LHCN-M2 (cell line): Measurements from ENCODE around the genes ODF3L1 and PSTPIP1.

GRCh38 chr15:75359554-75360398 lies 8.6 kb downstream of the MAN2C1 start:
- RAMPAGE, long total RNA, result no peak

- RAMPAGE, long total RNA, result no peak
These were observed 3.8 kb upstream of the SIN3A start for GRCh38 chr15:75455226-75455693.

GRCh38 chr15:75661524-75661876 lies 13.8 kb downstream of the SNX33 start:
- RAMPAGE, long total RNA, result no peak

DNA sequence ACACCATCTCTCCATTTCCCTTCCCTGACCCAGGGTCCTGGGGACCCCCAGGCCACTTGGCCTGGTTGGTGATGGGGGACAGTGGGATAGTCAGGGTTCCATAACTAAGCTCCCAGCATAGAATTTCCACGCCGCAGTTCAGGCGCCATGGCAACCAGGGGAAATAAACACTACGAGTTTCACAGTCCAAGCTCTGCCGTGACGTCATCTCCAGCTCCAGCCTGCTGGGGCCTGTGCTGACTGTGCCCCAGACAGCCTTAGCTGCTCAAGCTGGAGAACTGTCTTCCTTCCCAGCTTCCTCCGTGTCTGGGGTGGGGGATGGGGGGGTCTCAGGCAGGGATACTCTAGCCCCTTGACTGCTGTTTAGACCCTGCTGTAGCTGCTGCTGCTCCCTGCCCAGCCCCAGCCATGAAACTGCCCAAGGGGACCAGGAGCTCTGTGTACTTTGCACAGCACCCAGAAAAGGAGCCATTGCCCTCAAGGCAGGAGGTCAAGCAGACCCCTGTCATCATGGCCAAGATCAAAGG lies at the start of gene ODF3L1:
Gene ODF3L1 (plus strand): TSS at position 250 of the 527 bp plus-strand sequence.
- RAMPAGE, long total RNA, result no peak

DNA sequence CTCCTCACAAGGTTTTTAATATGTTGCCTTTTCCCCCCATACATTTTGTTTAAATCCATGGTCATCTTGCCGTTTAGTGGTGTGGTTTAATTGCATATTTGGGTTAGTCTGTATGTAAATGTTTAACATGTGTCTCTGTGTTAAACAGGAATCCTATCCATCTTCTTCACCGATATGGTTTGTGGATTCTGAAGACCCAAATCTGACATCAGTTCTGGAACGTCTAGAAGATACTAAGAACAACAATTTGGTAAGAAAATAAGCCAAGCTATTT lies 10.9 kb downstream of the UBE2Q2 start:
- RAMPAGE, long total RNA, result no peak

GRCh38 chr15:76300270-76301025 lies 10.8 kb downstream of the ETFA start:
- RAMPAGE, long total RNA, result no peak

GRCh38 chr15:76345744-76346973 lies 9.6 kb downstream of the ISL2 start:
- RAMPAGE, long total RNA, result no peak

- RAMPAGE, long total RNA, result no peak
These were observed 17.7 kb downstream of the RCN2 start for GRCh38 chr15:76949048-76949783.

GRCh38 chr15:76994552-76995814 lies at the start of gene PSTPIP1:
Gene PSTPIP1 (plus strand): TSS chr15:76995126.
- RAMPAGE, long total RNA, result no peak

- RAMPAGE, long total RNA, result no peak
These were observed 28.4 kb downstream of the PSTPIP1 start for GRCh38 chr15:77023290-77023799.

DNA sequence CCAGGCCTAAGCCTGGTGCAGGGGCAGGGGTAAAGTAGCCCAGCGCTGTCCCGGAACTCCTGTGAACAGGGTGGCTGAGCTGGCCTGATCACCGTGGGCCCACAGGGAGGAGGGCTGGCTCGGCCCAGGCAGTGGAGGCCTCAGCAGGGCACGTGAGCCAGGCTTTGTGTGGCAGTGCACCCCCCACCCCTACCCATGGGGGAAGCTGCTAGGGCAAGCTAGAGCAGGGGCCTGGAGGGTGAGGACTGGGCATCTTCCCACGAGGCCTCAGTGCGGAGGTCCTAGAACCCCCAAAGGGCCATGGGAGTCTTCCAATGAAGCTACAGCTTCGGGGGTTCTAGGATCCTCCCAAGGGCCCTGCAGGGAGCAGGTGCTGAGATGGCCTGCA lies 36.0 kb downstream of the TSPAN3 start:
- RAMPAGE, long total RNA, result no peak

GRCh38 chr15:77036720-77037359 lies 34.1 kb downstream of the TSPAN3 start:
- RAMPAGE, long total RNA, result no peak

GRCh38 chr15:77120351-77121035 lies 49.6 kb upstream of the TSPAN3 start:
- RAMPAGE, long total RNA, result no peak

DNA sequence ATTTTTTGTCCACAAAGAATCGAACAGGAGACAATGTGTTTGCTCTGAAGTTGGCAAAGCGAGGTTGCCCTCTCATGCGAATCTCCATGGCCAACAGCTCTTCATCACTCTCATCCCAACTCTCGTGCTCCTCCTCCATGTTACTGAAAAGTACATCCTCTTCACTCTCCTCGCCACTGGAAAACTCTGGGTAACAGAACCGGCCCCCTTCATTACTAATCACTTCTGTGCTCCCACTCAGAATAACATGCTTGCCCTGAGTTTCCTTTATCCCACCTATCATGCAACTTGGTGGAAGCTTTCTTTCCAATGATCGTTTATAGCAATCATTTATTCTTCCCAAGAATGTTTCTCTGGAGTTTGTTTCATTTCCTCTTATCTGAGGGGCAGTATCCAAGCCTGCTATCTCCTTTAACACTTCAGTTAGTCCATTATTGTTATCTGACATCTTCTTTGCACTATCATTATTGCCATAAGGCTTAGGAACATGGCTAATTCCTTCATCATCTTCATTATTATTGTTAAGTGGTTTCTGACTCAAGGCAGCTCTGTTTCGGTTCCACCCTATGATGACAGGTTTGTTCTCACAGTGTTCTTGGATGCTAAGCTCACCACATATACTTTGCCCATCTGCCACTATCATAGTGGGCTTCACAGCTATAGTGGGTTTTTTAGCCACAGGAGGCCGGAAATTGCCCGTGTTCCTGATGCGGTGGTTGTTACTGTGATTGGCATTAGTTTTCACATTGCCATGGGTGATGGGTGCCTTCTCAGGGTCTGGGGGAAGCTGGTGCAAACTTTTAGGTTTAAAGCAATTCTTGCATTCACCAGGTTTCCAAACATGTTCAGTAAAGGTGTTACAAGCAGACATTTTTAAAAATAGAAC lies 110.4 kb upstream of the TSPAN3 start:
- RAMPAGE, long total RNA, result no peak

DNA sequence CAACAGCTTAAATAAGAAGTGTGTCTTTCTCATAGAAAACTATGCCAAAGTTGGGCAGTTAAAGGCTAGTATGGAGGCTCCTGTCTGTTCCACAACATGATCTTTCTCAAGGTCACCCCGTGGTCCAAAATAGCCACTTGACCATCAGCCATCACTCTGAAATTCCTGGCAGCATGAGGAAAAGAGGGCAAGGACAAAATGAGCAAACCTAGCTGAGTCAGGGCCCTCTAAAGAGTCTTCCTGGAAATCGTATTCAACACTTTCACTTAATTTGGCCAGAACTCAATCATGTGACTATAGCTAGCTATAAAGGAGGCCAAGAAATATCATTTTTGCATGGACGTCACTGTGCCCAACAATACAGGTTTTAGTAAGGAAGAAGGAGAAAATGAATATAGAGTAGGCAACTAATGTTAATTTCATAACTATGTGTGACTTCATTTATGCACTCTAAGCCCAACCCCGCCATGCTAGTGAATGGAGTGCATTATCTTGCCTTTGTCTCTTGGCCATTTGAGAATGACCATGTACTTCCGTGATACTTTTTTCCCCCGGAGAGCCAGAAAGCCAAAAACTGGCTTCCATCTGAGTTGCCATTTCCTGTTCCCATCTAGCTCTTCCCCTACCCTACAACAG lies 66.3 kb downstream of the HMG20A start:
- RAMPAGE, long total RNA, result no peak

GRCh38 chr15:77496656-77497826 lies 76.4 kb downstream of the HMG20A start:
- RAMPAGE, long total RNA, result no peak

GRCh38 chr15:77506248-77507025 lies 85.7 kb downstream of the HMG20A start:
- RAMPAGE, long total RNA, result no peak

DNA sequence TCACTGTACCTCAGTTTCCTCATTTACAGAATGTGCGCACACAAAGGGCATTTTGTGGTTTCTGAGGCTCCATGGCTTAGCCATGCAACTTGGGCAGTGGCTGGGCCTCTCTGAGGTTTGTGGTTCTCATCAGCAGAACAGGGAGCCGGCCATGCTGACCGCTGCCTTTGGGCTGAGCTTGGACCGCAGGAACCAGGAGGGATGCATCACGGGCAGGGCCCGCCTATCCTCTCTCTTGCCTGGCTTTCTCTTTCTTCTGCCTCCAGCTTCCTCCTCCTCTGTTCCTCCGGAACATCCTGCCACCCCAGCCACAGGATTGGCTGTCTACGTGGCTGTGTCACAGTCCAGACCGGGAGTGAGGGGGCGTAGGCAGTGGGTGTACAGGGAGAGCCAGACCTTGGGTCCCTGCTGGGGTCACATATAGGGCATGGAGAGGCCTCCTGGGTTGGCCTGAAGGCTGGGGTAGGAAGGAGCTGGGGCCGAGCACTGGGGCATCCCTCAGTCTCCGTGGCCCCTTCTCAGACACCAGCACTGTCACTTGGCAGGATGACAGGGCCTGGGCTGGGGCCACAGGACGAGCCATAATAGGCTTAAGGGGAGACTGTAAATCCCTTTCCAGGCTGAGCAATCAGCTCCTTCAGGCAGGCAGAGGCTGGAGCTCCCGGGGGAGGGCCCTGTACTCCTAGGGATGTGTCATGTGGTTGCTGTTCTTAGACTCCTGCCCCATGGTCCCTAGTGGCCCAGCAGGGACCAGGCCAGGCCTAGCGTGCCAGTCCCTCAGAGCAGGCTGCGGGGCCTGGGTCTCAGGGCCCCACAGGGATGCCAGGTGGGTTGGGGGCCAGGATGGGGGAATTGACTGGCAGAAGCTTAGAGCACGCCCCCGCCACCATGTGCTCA lies 25.5 kb downstream of the LINGO1 start:
- RAMPAGE, long total RNA, result no peak

GRCh38 chr15:77890830-77891467 lies 186.6 kb downstream of the TBC1D2B start:
- RAMPAGE, long total RNA, result no peak

GRCh38 chr15:78063777-78064472 lies 13.6 kb downstream of the TBC1D2B start:
- RAMPAGE, long total RNA, result no peak